AG04449 (cell line): ENCODE data around the genes TNFRSF25 and KLHL21.

DNA sequence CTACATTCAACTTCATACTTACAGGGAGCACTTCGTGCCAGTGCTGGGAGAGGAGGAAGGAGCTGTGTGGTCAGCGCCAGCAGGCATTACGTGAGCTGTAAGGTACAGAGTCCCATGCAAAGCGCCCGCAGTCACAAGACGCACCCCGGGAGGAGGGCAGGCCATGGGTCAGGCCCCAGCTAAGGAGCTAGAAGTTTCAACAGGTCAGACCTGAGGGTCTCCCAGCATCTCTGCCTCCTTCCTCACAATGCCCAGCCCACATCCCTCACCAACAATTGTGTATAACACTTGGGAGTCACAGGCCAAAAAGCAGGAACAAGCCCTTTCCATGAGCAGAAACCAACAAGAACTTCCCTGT lies 21.8 kb upstream of the GPR153 start:
- RRBS, result no CpG with 5 or more reads among the region's 7 CpGs

DNA sequence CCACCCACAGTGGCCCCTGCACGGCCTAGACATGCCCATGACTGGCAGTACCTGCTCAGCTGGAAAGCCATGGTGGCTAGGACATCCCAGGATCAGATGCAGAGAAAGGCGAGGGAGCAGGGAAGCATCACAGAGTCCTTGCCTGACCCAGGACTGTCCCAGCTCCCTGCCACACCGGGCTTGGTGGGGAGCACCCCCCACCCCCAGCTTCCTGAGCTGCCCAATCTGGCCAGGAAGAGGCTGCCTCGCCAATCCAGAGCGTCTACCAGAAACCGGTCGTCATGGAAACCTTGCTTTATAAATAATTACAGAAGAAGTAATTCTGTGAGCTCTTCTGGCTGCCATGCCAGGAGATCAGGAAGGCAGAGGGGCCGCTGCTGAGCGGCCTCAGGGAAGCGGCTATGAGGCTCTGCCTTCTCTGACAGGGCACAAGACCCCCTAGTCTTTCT lies 34.8 kb downstream of the ACOT7 start:
- RRBS, result 58% methylated on average over 4 of the region's 10 CpGs

DNA sequence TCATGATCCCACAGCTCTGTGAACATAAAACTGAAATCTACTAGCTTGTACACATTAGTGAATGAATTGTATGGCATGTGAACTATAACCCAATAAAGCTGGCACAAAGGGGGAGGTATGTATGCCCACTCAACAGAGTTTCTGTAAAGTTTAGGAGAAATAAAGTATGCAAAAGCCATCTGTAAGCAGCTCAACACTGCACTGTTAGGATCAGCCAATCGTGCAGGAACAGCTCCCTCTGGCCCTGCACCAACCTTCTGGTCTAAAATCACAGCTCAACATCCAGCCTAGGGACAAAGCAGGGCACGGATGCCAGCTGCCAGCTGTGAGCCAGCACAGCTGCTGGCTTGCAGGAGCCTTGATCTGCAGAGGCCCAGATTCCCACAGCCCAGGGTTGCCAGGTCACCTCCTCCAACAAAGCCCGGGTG lies 8.7 kb downstream of the ACOT7 start:
- RRBS, result no CpG with 5 or more reads among the region's 3 CpGs

DNA sequence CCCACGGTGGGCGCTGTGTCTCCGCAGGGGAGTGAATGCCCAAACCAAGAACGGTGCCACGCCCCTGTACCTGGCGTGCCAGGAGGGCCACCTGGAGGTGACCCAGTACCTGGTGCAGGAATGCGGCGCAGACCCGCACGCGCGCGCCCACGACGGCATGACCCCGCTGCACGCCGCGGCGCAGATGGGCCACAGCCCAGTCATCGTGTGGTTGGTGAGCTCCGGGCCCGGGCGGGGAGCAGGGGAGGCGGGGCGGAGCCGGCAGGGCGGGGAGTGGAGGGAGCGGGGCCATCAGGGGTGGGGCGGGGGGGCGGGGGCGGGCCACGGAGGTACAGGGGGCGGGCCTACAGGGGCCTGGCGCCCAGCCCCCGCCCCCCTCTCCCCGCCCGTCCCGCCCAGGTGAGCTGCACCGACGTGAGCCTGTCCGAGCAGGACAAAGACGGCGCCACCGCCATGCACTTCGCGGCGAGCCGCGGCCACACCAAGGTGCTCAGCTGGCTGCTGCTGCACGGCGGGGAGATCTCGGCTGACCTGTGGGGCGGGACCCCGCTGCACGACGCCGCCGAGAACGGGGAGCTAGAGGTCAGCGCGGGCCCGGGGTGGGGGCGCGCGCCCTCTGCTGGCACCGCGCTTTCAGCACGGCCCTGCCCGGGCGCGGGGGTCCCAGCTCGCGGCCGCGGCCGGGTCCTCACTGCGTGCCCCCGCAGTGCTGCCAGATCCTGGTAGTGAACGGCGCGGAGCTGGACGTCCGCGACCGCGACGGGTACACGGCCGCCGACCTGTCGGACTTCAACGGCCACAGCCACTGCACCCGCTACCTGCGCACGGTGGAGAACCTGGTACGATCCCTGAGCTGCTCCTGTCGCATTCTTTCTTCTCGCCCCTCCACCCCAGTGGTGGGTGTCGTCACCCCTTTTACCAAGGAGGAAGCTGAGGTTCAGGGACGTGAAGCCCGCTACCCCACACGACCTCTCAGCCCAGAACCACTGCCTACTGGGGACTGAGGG lies 16.0 kb downstream of the ESPN start:
- RRBS, result no CpG with 5 or more reads among the region's 103 CpGs

DNA sequence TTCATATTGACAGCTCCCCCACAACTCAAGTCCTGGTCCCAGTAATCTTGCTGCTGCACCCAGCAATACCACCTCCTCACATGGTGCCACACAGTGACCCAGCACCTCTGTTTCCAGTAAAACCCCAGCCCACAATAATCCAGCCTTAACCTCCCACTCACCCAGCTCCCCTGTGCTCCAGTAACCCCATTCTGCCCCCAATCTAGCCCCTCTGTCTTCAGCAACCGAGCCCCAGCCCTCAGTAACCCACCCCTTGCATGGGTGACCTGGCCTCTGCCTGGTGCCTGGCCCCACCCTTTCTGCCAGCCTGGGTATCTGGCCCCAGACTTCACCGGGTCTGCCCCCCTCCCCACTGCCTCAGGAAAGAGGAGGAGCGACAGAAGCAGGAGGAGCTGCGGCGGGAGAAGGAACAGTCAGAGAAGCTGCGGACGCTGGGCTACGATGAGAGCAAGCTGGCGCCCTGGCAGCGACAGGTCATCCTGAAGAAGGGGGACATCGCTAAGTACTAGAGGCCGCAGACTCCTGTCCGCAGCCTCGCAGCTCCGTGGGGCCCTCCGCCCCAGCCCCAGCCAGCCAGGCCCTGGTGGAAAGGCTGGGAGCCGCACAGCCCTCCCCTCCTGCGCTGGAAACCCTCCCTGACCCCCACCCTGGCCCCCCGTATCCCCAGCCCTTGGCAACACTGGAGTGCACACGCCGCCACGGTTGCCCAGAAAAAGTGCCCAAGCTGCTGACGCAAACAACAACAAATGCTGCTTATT lies 6.2 kb downstream of the TNFRSF25 start:
- RRBS, result no CpG with 5 or more reads among the region's 23 CpGs

DNA sequence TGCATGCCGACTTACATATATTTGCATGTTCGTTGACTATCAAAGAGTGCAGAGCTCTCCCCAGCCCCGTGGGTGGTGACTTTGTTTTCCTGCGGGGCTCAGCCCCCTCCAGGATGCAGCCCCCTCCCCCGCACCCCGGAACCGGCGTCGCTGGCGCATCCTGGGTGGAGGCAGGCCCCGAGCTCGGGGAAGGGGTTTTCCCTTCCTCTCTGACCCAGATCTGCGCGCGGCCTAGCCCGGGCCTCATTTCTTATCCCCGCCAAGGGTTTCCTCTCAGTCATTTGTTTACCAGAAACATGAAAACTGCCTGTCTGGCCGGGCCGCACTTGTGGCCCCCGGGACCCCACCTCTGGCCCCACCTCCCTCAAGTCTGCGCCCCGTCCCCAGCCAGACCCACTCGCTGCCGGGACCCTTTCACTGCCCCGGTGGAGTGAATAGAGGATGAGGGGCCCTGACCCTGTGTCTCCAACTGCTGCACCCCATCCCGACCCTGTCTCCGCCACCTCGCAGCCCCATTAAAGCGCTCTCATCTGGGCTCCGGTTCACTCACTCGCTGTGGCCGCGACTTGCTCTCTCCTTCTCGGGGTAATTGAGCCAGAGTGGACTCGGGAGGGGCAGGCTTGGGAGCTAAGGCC lies 5.5 kb downstream of the TNFRSF25 start:
- RRBS, result 38% methylated on average over 18 of the region's 35 CpGs

DNA sequence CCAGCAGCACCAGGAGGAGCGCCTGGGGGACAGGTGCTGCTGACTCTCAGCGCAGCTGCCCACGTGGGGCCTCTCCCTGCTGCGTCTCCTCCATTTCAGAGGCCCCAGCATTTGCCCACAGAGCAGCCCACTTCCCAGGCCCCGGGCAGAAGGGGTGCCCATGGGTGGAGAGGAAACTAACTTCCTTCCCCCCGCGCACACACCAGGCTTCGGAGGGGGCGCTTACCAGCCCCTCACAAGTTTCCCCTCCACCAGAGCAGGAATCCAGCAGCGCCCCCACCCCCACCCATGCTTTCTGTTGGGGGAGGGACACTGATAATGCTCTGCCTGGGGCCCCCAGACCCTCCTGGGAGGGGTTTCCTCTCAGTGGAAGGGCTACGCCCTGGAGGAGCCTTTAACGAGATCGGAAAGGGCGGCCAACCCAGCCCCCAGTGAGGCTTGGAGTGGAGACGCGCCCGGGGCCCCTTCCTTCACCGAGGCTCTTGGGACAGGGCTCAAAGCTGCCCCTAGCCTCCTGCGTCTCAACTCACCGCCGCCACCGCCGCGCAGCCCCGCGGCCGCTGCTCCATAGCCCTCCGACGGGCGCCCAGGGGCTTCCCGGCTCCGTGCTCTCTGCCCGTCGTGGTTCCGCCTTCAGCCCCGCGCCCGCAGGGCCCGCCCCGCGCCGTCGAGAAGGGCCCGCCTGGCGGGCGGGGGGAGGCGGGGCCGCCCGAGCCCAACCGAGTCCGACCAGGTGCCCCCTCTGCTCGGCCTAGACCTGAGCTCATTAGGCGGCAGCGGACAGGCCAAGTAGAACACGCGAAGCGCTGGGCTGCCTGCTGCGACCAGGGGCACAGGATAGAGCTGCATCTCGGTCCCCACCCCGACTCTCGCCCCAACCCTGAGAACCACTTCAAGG lies at the start of gene TNFRSF25:
Gene TNFRSF25 (minus strand): TSS at position 635 of the 898 bp plus-strand sequence.
- RRBS, result no CpG with 5 or more reads among the region's 61 CpGs

GRCh38 chr1:6467650-6468478 lies 1.9 kb upstream of the TNFRSF25 start:
- RRBS, result no CpG with 5 or more reads among the region's 27 CpGs

DNA sequence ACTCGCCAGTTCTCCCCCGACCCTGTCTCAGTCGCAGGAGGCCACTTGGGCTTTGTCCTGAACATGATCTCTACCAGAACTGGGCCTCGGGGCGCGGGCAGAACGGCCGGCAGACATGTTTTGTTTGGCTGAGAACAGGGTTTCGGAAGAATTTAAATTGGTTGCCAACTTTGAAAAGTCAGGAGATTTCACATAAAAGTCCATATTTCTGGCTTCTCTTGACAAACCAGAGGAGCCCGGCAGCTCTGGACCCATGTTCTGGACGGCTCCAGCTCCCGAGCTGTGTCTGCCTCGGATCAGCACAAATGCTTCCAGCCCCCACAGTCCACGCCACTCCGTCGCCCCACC lies 9.4 kb upstream of the PLEKHG5 start:
- RRBS, result no CpG with 5 or more reads among the region's 16 CpGs

- RRBS, result no CpG with 5 or more reads among the region's 9 CpGs
Observed at GRCh38 chr1:6546843-6547458, 7.4 kb downstream of the NOL9 start.

DNA sequence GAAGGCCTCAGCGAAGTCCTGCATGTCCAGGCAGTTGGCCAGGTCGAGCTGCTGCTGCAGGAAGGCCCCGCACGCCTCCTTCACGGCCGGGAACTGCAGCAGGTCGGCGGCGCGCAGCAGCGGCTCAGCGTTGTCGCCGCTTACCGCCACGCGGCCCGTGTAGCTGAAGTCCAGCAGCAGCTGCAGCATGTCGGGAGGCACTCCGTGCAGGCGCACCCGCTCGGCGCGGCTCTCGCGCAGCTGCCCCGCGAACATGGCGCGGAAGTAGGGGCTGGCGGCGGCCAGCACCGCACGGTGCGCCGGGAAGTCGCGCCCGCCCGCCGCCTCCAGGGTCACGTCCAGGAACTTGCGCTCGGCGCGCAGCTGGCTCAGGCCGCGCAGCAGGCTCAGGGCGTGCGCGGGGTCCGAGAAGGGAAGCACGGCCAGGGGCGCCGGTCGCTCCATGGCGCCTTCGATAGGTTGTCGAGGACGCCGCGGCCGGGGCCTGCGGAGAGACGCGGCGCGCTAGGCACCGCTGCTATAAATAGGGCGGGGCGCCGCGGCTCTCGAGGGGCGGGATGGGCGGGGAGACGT lies at the start of gene KLHL21:
Gene KLHL21 (minus strand): TSS at position 496 of the 573 bp plus-strand sequence.
- RRBS, result 2% methylated on average over 9 of the region's 78 CpGs

GRCh38 chr1:6807774-6808230 lies 22.5 kb downstream of the CAMTA1 start:
- RRBS, result no CpG with 5 or more reads among the region's 4 CpGs

DNA sequence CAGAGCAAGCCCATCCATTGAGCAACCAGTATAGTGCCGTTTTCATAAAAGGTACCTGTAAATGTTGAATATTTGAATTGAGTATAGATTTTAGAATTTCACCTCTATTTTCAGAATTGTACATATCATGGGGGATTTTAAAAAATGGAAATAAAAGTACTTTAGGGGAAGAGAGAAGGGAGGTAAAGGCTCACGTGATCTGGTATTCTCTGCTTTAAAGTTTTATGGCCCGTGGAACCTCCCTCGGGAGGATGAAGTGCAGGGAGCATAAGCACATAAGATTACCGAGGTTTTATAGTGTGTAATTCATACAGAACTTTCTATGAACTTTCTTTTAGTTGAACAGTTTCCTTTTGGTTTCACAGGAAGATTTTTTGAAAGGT lies 37.8 kb downstream of the CAMTA1 start:
- RRBS, result no CpG with 5 or more reads among the region's 5 CpGs

DNA sequence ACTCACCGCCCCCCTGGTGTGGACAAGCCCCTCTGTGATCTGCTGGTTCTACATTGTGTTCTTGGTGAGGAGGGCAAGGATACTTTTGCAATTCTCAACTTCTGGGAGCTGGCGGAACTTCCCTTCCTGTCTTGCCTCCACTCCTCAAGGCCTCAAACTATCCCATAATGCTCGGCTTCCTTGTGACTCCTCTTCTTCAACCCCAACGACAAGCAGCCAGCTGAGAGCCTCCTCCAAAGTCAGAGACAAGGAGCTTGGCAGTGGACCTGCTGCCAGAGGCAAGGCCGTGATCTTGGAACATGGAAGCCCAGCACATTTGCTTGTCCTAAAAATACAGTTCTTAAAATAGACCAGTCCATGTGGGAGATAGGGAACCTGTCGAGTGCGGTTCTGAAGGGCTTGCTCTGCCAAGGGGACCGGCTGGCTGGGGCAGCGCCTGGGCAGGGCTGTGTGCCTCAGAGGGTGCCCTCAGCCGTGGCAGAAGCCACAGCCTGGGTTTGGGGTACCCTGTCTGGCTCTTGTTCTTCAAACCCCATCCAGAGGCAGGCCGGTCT lies 228.5 kb downstream of the CAMTA1 start:
- RRBS, result no CpG with 5 or more reads among the region's 11 CpGs

- RRBS, result no CpG with 5 or more reads among the region's 12 CpGs
Observed at GRCh38 chr1:7117507-7118184, 332.4 kb downstream of the CAMTA1 start.

GRCh38 chr1:7463011-7463415 lies 308.1 kb upstream of the VAMP3 start:
- RRBS, result 59% methylated on average over 4 of the region's 9 CpGs

GRCh38 chr1:7572771-7573183 lies 198.3 kb upstream of the VAMP3 start:
- RRBS, result no CpG with 5 or more reads among the region's 5 CpGs

- RRBS, result no CpG with 5 or more reads among the region's 5 CpGs
Observed at GRCh38 chr1:7678701-7679099, 92.4 kb upstream of the VAMP3 start.

- RRBS, result 6% methylated on average over 24 of the region's 75 CpGs
Observed at GRCh38 chr1:7703494-7704310, 67.4 kb upstream of the VAMP3 start.

DNA sequence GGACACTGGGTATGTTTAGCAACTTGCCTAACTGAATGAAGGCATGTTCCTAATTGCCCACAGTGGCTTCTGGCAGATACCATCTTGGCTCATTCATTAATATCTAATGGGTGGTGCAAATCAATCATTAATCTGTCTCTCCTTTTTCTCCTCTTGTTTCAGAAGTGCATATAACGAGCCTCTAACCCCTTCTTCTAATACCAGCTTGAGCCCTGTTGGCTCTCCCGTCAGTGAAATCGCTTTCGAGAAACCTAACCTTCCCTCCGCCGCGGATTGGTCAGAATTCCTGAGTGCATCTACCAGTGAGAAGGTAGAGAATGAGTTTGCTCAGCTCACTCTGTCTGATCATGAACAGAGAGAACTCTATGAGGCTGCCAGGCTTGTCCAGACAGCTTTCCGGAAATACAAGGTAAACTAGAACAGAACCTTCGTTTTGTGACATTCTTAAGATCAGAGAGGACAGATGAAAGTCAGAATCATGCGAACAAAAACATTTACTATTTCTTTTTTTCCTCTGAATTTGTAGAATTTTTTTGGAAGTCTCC lies 25.3 kb upstream of the VAMP3 start:
- RRBS, result no CpG with 5 or more reads among the region's 10 CpGs